Mesenchymal stem cell of Wharton's jelly (primary cell): ENCODE measurements around the genes TRABD2B and DMRTA2.

GRCh38 chr1:47228671-47230031 lies 2.9 kb downstream of the TAL1 start:
- CAGE, long polyA plus RNA = no peak

GRCh38 chr1:47431329-47431903 lies 6.4 kb upstream of the FOXD2 start:
- CAGE, long polyA plus RNA = no peak

DNA sequence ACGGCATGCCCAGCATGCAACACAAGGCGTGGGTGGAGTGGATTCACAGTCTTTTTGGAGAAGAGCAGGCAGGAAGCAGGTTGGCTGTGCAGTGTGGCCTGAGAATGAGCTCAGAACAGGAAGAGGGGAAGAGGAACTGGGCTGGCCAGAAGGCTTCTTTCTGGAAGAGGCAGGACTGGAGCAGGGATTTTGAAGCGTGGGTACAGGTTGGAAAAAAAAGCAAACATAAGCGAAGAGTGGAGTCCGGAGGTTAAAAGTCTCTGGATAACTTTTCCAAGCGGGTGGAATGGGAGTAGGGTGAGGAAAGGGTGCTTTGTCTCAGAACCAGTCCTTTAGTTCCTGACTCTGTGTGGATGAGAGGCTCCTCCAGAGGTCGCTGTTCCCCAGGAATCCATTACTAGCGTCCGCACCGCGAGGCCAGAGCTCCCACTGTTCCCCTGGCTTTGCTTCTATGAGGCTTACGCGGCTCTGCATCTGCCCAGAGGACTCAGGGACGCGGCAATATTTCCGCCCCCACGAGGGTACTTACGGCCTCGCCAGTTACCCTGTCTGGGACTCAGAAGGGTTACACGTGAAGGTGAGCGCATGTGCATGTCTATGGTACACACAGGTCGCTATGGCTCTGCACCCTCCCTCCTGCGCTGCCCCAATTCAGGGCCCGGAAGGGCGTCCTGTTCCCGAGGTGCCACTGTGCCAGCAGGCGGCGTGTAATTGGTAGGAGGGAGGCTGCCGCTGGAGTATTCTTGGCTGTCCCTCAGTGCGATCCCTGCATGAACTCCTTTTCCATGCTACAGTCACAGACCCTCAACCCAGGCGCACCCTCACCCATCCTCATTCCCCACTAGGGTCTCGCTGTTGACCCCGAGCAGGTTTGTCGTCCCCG lies 5.4 kb upstream of the FOXD2 start:
- CAGE, long polyA plus RNA = no peak

GRCh38 chr1:47708671-47708882 lies 270.7 kb downstream of the FOXD2 start:
- CAGE, long polyA plus RNA = no peak

DNA sequence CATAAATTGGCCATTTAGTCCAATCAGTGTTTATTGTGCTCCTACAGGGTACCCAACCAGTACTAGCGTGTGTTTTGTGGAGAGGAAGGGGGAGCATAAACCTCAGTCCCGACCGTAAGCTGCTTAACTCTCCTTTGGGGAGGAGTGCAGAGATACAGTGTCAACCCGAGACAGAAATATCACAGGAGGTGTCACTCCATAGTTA lies 269.9 kb downstream of the TRABD2B start:
- CAGE, long polyA plus RNA = no peak

DNA sequence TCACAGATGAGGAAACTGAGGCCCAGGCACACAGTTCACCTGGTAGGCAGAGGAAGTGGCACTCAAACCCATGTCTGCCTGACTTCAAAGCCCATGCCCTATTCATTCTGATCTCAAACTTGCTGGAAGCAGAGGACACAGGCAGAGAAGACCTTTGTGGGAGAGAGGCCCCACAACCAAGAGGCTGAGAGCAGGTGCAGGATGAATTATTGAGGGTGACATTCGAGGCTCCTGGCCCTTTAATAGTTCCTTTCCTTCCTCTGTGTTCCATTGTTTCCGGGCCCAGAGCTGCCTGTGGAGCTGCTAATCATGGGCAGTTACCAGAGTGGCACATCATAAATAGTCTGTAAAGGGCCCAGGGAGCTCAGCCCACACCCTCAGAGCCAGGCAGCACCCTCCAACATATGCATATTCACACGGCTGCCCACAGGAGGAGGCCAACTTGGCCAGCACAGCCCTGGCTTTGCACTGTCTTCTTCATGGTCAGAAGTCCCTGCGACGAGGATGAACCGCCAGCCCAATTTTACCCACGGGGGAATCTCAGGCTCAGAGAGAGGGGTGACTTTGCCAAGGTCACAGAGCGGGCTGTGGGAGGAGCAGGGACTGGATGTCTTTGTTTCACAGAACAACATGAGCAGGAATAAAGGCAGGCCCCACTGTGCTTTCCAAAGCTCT lies 172.6 kb downstream of the TRABD2B start:
- CAGE, long polyA plus RNA = no peak

- CAGE, long polyA plus RNA = no peak
Measured at GRCh38 chr1:47938278-47938861, 58.8 kb downstream of the TRABD2B start.

GRCh38 chr1:47980720-47981471 lies 16.3 kb downstream of the TRABD2B start:
- CAGE, long polyA plus RNA = no peak

DNA sequence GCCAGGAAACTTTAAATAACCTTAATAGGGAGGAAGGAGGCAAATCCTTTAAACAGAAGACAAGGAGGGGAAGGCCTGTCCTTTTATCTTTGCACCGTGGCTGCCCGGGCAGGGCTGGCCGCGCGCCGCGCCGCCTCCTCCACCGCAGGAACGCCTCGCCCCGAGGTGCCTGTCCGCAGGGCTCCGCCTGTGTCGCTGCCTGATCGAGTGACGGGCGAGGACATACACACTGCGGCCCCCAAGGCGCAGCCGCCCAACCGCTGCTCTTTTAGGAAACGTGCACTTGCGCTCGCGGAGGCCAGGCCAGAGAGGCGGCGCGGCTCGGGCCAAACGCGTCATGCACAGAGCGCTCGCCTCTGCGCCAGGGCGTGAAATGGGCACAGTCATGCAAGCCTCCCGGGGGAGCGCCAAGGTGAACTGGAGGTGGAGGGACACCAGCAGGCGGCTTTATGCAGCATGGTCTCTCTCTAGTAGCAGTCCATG lies 13.0 kb downstream of the TRABD2B start:
- CAGE, long polyA plus RNA = no peak

DNA sequence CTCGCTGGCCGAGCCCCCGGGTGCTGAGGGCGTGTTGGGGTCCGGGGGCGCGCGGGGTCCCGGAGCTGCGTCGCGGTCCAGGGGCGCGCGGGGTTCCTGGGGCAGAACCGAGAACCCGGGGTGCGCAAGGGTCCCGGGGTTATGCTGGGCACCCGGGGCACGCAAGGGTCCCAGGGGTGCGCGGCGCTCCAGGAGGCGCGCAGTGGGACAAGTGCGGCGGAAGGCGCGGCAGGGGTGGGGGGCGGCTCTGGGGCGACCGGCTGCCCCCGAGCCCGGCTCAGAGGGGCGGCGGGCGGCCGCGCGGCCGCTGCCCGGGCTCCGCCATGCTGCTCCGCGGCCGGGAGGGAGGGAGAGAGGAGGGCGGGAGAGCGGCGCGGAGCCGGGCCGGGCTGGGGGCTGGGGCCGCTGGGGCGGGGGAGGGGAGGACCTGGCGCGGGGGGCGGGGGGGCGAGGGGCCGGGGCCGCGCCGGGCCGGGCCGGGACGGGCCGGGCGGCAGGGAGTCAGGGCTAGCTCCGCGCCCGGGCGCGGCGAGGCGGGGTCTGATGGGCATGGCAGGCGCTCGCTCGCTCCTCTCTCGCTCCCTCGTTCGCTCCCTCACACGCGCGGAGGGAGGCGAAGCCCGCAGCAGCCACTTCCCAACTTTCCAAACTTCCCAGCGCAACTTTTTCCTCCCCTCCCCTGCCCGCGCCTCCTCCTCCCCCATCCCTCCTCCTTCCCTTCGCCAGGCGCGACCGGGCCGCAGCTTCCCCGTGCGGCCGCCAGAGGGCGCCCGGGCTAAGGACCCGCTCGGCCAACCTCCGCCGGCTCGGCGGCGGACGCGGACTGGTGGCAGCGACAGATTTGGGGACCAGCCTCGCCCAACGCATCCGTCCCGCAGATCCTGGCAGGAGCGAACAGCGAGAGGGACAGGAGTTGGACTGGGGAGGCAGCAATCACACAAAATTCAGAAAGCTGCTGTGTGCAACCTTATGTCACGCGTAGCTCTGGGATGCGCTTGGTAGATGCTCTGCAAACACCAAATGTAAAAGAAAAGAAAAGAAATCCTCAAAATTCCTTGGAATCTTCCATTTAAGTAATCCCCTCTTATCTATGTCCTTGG lies at the start of gene TRABD2B:
Gene TRABD2B (minus strand): TSS at position 356 of the 1,100 bp plus-strand sequence.
- CAGE, long polyA plus RNA = no peak

DNA sequence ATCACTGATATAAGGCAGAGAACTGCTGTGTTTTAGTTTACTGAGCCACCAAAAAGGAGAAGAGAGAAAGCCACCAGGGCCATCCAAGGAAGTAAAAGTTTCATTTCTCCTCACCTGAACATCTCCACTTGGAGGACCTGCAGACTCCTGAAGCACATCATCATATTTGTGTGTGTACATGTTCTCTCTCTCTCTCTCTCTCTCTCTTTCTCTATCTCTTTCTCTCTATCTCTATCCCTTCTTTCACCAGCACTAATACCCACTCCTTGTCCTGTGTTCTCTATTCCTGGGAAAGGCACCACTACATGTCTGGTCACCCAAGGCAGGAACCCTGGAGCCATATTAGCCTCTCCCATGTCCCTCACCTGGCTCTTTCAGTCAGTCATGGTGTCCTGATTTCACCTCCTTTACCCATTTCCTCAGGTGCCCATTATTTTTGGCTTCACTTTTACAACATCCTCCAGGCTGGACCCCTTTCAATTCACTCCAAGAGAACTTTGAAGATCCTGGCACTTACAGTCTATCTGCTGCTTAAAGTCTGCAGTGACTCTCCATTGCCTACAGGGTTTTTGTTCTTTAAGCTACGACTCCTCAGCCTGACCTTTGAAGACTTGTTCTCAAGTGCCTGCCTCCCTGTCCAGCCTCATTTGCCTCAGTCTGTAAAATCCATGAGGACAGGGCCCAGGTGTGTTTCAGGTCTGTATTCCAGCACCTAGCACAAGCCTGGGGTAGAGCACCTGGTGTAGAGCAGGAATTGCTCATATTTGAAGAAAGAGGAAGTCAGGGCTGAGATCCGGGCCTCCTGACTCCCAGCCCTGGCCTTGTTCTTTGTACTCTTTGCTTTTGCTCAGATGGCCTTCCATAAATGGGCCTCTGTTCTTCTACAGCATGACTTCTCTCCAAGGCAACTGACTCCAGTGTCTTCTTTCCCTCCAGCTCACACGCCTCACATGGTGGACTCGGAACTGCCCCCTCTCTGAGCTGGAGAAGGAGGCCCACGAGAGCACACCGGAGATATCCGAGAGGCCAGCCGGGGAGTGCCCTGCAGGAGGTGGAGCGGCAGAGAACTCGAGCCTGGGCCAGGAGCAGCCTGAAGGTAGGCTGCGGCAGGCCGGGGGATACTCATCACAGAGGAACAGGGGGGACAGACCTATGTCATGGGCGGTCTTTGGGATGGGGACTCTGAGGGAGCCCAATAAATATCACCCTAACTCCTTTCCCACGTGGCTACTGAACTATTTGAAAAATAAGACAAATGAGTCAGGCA lies 19.4 kb downstream of the SLC5A9 start:
- CAGE, long polyA plus RNA = no peak

- CAGE, long polyA plus RNA = no peak
Measured at GRCh38 chr1:48247342-48247877, 24.9 kb downstream of the SLC5A9 start.

DNA sequence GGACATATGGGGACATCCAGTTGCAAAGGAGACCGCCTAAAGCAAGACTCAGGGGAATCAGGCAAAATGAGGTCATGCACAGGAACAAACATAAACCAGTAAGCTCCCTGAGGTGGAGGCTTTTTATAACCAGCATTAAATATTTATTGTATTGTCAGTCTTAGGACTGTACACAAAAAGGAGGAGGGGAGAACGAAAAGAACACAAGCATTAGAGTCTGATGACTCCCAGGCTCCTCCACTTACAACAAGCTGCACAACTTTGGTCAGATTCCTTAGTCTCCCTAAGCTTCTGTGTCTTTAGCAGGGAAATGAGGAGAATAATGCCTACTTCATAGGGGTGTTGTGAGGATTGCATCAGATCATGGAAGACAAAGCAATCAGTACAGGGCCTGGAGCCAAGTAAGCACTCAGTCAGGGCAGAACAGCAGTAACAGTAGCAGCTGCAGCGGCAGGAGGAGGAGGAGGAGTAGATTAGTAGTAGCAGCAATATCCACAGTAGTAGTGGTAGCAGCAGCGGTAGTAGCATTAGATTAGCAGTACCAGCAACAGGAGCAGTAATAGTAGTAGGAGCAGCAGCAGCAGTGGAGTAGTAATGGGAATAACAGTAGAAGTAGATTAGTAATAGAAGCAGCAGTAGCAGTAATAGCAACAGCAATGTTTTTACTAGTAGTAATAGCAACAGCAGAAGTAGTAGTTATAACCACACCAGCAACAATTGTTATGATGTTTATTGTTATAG lies 54.2 kb upstream of the SPATA6 start:
- CAGE, long polyA plus RNA = no peak

GRCh38 chr1:49282760-49283261 lies 506.1 kb upstream of the BEND5 start:
- CAGE, long polyA plus RNA = no peak

GRCh38 chr1:50106101-50106416 lies 2.7 kb upstream of the ELAVL4 start:
- CAGE, long polyA plus RNA = no peak

DNA sequence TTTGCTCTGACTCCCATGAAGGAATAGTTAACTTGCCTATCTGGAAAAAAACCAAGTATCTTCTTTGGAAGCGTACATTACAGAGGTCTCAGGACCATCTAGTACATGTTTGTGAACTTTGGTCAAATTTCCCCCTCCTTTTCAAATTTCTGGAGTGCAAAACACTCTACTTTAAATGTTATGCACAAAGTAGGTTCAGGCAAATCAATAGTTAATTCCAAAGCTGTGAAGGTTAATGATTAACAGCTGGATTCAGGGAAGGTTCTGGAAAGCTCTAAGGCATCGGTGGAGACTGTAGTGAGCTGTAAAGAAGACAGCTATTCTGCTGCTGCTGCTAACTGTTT lies 70.9 kb downstream of the ELAVL4 start:
- CAGE, long polyA plus RNA = no peak

DNA sequence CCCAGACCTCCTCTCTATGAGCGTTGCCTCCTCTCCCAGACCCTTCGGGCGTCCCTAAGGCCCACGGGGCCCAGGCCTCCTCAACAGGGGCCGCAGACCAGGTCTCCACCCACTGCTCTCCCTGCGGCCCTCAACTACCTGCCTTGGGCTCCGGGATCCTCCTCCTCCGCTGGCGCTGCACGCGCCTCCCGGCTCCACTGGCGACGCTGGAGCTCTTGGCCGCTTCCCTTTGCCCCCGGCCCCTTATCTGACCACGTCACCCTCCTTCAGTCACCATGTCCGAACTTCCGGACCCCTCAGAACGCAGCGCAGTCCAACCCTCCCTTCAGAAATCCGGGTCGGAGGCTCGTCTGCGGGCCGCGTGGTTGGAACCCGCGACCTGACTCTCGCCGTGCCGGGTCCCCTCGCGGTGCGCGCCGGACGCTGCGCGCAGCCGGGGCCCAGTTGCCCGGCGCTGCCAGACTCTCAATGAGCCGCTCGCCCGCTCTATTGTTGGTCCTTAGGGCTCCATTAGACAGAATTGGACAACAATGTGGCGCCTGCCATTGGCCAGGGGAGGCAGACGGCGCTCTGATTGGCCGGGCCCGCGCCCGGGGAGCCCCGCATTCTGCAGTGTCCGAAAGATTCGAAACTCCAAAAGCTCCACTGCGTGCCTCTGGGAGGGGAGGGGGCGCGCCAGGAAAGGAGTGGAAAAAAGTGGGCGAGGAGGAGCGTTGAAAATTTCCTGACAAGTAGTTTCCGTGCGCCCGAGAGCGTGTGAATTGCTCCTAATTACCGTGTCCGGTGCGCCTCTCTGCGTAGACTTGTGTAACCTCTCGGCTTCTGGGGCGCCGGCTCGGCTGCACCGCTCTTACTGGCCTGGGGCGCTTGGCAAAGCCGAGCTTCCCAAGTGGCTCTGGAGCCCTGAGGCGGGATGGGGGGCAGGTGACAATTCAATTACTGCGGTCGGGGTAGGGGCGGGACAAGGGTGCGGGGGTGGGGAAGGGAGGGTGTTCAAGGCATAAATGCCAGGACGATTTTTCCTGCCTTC lies at the start of gene DMRTA2:
Gene DMRTA2 (minus strand): TSS at position 470 of the 1,030 bp plus-strand sequence.
- CAGE, long polyA plus RNA = no peak

- CAGE, long polyA plus RNA = no peak
Measured at GRCh38 chr1:50527501-50528220, 104.4 kb upstream of the DMRTA2 start.

DNA sequence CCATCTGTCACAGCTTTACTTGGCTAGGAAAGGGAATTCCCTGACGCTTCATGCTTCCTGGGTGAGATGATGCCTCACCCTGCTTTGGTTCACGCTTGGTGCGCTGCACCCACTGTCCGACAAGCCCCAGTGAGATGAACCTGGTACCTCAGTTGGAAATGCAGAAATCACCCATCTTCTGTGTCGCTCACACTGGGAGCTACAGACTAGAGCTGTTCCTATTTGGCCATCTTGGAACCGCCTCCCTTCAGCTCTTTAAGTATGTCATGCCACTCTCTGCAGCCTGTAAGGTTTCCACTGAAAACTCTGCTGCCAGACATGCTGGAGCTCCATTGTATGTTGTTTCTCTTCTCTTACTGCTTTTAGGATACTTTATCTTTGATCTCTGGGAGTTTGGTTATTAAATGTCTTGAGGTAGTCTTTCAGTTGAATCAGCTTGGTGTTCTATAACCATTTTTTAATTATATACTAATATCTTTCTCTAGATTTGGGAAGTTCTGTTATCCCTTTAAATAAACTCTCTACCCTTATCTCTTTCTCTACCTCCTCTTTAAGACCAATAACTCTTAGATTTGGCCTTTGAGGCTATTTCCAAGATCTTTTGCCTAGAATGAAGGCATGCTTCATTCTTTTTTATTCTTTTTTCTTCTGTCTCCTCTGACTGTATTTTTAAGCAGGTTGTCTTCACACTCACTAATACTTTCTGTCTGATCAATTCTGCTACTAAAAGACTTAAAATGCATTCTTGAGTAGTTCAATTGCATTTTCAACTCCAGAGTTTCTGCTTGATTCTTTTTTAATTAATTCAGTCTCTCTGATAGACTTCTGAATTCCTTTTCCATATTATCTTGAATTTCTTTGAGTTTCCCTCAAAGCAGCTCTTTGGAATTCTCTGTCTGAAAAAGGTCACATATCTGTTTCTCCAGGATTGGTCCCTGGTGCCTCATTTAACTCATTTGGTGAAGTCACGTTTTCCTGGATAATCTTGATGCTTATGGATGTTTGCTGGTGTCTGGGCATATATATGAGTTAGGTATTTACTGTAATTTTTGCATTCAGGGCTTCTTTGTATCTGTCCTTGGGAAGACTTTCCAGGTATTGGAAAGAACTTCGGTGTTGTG lies 67.5 kb downstream of the FAF1 start:
- CAGE, long polyA plus RNA = no peak

DNA sequence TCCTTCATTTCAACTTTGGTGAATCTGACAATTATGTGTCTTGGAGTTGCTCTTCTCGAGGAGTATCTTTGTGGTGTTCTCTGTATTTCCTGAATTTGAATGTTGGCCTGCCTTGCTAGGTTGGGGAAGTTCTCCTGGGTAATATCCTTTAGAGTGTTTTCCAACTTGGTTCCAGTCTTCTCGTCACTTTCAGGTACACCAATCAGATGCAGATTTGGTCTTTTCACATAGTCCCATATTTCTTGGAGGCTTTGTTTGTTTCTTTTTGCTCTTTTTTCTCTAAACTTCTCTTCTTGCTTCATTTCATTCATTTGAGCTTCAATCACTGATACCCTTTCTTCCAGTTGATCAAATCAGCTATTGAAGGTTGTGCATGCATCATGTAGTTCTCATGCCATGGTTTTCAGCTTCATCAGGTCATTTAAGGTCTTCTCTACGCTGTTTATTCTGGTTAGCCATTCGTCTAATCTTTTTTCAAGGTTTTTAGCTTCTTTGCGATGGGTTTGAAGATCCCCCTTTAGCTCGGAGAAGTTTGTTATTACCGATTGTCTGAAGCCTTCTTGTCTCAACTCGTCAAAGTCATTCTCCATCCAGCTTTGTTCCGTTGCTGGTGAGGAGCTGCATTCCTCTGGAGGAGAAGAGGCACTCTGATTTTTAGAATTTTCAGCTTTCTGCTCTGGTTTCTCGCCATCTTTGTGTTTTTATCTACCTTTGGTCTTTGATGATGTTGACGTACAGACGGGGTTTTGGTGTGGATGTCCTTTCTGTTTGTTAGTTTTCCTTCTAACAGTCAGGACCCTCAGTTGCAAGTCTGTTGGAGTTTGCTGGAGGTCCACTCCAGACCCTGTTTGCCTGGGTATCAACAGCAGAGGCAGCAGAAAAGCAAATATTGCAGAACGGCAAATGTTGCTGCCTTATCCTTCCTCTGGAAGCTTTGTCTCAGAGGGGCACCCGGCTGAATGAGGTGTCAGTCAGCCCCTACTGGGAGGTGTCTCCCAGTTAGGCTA lies 50.5 kb downstream of the FAF1 start:
- CAGE, long polyA plus RNA = no peak